AG08470 (cell line): ENCODE measurements around a stretch of chr22.

GRCh38 chr22:20729095-20730029 lies 44.6 kb upstream of the SERPIND1 start:
- RRBS, result 90% methylated on average over 4 of the region's 25 CpGs

GRCh38 chr22:20786399-20787172 lies 12.7 kb downstream of the SERPIND1 start:
- RRBS, result 94% methylated on average over 2 of the region's 21 CpGs

- RRBS, result no CpG with 5 or more reads among the region's 21 CpGs
Measured at GRCh38 chr22:20795284-20796773, 21.9 kb downstream of the SERPIND1 start.

DNA sequence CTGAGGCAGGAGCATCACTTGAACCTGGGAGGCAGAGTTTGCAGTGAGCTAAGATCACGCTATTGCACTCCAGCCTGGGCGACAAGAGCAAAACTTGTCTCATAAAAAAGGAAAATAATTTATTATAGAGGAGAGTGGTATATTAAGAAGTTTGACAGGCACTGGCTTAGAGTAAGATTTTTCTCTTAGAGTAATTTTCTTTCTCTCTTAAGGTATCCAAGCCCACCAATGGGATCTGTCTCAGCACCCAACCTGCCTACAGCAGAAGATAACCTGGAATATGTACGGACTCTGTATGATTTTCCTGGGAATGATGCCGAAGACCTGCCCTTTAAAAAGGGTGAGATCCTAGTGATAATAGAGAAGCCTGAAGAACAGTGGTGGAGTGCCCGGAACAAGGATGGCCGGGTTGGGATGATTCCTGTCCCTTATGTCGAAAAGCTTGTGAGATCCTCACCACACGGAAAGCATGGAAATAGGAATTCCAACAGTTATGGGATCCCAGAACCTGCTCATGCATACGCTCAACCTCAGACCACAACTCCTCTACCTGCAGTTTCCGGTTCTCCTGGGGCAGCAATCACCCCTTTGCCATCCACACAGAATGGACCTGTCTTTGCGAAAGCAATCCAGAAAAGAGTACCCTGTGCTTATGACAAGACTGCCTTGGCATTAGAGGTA lies 16.5 kb downstream of the CRKL start:
- RRBS, result no CpG with 5 or more reads among the region's 11 CpGs

DNA sequence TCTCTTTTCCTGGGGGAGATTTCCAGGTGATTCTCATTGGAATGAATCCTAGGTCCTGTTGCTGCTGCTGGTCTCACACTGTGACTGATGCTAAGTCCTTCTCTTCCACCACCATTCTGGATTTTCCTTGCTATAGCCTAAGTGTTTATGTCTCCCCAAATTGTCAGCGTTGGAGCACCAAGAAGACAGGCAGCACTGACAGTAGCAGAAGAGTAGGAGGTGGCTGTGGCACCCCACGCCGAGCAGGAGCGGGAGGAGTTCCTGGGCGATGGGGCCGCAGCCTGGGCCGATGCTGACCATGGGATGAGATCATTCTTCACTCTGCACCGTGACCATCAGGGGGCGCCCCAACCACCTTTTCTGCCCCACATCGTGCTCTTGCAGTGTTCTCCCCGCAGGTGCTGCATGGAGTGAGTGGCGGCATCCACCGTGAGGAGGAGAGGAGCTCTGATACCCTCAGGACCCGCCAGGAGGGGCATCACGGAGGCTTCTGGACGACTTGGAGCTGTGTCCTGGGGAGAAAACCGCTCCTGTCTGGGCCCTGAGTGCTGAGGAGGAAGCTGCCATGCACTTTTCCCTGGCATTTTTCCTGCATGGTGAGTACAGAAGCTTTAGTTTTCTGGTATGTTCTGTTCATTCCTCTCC lies 57.0 kb downstream of the LRRC74B start:
- RRBS, result no CpG with 5 or more reads among the region's 17 CpGs

DNA sequence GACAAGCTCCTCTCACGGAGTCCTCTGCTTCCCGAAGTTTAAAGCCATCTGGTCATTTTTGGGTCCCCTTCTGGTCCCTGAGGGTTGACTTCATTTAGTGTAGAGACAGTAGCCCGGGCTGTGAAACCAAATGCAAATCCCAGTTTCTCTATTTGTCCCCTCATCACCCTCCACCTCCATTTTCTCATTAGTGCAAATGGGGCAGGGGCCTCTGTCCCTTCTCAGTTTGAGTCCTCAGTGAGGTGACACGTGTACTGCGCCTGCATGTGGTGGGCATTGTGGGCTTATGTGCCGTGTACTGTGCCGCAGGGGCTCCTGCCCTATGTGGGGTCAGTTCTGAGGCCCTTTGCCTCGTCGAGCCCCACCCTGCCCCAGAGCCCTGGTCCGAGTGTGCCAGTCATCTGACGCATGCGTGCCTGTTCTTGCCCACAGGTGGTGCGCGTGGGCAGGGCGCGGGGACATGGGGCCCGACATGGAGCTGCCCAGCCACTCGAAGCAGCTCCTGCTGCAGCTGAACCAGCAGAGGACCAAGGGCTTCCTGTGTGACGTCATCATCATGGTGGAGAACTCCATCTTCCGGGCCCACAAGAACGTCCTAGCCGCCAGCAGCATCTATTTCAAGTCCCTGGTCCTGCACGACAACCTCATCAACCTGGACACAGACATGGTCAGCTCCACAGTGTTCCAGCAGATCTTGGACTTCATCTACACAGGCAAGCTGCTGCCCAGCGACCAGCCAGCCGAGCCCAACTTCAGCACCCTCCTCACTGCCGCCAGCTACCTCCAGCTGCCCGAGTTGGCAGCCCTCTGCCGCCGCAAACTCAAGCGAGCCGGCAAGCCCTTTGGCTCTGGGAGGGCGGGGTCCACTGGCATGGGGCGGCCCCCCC lies 22.5 kb upstream of the TMEM191C start:
- RRBS, result no CpG with 5 or more reads among the region's 33 CpGs

DNA sequence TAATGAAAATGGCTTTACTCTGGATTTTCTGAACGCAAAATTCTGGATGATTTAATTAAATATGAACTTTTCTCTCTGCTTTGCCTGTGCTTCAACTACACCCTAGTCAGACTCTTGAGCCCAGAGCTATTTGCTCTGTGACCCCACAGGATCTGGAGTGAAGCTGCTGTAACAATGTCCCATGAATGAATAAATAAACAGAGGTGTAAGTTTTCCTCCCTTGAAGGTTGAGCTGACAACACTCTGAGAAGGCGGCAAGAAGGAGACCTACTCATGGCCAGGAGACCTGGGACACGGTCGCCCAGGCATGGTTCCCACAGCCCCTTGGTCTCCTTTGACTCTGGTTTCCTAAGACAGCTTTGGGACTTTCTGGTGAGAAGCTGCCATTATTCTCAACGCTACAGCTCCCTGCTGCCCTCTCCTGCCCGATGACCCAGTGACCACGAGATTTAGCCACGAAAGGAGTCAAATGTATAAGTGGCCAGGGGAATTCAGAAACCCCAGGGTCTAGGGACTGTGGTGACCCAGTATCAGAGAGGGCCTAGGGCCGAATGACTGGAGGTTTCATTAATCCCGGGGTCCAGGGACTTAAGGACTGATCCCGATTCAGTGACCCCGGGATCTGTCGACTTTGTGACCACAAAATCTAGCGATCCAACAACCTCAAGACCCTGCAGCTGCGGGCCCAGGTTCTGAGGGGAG lies 740 bp upstream of the SDF2L1 start:
- RRBS, result 6% methylated on average over 2 of the region's 15 CpGs

GRCh38 chr22:21650913-21651356 lies 8.8 kb downstream of the SDF2L1 start:
- RRBS, result no CpG with 5 or more reads among the region's 1 CpG

DNA sequence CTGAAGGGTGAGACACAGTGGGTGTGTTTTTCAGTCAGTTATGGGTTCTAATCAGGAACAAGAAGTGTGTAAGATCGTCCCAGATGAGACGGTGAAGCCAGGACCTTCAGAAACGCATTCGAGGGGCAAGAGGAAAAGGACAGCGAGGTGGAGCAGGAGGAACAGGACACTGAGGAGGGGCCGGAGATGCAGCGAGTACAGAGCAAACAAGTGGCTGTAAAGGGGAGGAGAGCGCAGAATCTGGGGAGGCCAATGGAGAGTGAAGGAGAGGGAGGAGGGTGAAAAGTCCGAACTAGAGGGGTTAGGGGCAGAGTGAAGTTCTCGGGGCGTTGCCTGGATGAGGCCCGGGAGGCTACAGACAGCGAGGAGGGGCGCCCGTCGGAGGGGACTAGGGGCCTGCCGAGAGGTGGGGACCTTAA lies 8.8 kb upstream of the PPIL2 start:
- RRBS, result 20% methylated on average over 5 of the region's 17 CpGs

- RRBS, result no CpG with 5 or more reads among the region's 16 CpGs
Measured at GRCh38 chr22:21754178-21754885, 18.7 kb upstream of the YPEL1 start.

GRCh38 chr22:21776906-21777436 lies 41.4 kb upstream of the YPEL1 start:
- RRBS, result no CpG with 5 or more reads among the region's 4 CpGs

DNA sequence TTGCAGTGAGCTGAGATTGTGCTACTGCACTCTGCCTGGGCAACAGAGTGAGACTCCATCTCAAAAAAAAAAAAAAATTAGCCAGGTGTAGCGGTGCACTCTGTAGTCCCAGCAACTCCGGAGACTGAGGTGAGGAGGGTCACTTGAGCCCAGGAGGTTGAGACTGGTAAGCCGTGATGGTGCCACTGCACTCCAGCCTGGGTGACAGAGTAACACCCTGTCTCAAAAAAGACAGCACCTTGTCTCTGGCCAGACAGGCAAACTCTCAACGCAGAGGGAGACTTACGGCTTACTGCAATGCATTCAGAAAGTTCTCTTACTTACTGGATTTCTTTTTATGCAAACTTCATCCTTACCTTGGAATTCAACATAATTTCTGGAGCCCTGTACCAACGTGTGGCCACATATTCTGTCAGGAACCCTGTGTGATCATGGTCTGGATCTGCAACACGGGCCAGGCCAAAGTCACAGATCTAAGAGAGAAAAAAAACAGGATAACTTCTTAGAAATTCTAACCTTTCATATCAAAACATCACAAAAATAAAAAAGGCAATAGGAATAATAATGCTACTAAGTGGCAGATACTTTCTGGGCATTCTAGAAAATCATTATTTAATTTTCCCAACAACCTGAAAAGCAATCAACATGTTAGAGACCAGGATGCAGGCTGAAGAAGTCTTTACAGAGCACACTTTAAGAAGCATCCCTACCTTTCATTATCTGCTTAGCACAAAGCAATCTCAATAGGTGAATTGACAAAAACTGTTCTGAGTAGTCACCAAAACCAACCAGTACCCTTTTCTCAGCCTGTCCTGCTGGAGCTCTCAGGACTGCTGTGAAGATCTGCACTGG lies 63.3 kb upstream of the YPEL1 start:
- RRBS, result no CpG with 5 or more reads among the region's 7 CpGs

DNA sequence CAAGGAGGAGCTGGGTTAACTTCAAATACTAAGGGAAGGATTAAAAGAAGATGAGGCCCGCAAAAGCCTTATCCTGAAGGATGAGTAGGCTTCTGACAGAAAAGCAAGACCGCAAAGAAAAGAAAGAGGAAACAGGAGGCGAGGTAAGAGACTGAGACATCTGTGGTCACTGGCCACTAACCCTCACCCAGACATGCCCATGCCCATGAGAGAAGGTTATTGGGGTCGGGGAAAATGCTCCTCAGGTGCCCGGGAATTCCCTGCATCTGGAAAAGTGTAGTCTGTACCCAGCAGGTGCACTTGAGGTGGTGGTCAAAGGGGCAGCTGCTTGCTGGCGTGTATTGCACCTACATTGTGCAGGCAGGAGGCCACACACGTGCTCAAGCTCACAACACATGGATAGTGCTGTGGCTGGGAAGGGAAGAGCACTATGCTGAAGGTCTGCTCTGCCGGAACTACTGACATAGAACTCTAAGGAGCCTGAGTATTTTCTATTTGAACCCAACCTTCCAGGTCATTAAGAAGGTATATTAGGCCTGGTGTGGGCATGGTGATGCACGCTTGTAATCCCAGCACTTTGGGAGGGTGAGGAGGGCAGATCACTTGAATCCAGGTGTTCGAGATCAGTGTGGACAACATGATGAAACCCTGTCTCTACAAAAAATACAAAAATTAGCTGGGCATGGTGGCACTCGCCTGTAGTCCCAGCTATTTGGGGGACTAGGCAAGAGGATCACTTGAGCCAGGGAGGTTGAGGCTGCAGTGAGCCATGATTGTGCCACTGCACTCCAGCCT lies 50.2 kb downstream of the MAPK1 start:
- RRBS, result no CpG with 5 or more reads among the region's 11 CpGs

- RRBS, result no CpG with 5 or more reads among the region's 3 CpGs
Measured at GRCh38 chr22:21841534-21842025, 25.9 kb downstream of the MAPK1 start.

GRCh38 chr22:21958338-21959102 lies 5.9 kb upstream of the PPM1F start:
- RRBS, result no CpG with 5 or more reads among the region's 18 CpGs

DNA sequence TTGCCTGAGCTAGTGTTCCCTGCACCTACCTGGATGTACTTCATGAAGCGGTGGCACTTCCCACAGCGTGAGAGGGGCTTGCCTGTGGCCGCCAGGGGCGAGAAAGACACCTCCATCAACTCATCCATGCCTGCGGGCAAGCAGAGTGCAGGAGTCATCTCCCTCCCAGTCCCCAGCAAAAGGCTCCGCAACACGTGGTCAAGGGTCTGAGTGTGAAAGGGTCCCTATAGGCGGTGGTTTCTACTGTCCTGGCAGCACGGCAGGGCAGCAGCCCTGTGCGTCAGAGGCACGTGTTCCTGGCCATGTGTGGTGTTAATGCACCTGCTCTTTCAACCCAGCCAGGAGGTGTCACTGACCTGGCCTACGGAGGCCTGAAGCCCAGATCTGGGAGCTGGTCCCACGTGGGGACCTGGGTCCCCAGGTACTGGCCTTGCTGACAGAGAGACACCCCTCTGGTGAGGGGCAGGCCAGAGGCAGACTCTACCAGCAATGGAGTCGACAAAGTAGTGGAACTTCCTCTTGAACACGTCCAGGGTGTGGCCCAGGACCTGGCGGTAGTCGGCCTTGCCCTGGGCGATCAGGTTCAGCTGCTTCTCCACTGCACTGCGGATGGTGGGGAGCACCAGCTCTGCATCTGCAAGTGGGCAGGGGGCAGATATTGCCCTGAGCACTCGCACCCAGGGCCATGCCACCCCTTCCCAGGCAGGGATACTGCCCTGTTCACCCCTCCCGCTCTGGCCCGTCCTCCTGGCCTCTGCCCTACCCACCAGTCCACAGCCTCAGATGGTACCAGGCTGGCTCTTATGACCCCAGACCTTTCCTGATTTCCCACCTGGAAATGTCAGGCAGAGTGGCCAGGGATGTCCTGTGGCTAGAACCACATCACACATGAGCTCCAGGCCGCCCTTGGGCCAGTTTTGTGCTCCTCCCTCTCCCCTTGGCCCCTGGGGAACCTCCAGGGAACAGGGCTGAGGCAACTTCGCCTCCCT lies 6.7 kb upstream of the PPM1F start:
- RRBS, result no CpG with 5 or more reads among the region's 24 CpGs

DNA sequence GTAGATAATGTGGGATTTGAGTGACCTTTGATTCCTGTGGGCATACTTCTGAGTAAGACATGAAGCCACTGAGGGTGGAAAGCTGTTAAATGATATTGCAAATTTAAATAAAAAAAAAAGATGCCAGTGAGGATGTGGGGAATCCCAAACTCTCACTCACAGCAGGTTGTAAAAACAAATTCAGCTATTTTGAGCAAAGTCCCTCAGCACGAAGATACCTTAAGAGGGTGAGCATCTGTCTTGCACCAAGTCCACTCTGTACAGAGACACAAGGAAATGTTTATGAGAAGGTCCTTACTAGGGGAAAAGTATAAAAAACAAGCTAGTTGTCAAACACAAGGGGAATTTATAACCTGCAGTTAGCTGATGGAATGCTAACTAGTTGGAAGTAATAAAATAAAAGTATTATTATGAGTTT lies 59.6 kb upstream of the TOP3B start:
- RRBS, result no CpG with 5 or more reads among the region's 1 CpG

DNA sequence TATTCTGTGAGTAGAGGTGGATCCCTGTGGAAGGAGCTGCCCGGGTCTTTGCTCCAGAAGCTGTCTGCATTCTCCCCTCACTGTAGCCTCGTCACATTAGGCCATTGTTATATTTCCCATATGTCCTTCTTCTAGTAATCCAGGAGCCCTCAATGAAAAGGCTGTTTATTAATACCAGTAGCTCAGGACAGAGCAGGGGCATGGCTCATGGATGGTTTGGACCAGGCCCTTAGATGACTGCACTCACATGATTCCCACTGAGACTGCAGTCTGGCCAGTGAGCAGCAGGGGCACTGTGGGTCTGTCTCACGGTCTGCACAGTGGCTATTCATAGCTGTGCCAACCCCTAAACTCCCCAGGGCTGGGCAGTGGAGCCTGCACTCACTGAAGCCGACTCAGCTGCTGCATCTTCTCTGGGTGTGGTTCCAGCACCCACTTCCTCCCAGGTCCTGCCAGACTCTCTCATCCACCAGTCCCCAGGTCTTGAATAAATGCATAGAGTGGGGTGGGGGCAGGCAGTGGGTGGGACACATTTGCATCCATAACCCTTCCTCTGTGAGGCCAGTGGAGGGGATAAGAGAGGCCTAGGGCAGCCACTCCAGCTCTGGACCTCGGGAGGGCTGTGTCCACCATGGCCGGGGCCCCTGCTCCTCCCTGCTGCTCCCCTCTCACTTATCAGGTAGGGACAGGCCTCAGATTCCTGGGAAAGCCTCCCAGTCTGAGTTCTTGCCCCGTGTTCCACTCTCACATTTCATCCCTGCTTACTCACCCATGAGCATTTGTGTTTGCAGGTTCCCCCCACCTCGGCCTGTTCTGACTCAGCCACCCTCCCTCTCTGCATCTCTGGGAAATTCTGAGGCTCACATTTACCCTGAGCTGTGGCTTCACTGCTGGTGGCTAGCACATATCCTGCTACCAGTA lies 128.5 kb upstream of the TOP3B start:
- RRBS, result no CpG with 5 or more reads among the region's 8 CpGs

DNA sequence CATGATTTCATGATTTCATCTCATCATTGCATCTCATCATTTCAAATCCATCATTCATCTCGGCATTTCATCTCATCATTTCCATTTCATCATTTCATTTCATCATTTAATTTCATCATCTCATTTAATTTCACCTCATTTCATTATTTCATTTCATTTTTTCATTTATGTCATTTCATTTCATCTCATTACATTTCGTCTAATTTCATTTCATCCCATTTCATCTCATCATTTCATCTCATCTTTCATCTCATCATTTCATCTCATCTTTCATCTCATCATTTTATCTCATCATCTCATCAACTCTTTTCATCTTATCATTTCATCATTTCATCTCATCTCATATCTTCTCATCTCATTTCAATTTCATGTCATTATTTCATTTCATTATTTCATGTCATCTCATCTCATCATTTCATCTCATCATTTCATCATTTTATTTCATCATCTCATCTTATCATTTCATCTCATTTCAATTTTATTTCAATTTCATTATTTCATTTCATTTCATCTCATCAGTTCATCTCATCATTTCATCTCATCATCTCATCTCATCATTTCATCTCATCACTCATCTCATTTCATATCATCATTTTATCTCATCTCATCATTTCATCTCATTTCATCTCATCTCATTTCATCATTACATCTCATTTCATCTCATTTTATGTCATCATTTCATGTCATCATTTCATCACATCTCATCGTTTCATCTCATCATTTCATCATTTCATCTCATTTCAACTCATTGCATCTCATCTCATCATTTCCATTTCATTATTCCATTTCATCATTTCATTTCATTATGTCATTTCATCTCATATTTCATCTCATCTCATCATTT lies 41.7 kb downstream of the VPREB1 start:
- RRBS, result no CpG with 5 or more reads among the region's 3 CpGs

DNA sequence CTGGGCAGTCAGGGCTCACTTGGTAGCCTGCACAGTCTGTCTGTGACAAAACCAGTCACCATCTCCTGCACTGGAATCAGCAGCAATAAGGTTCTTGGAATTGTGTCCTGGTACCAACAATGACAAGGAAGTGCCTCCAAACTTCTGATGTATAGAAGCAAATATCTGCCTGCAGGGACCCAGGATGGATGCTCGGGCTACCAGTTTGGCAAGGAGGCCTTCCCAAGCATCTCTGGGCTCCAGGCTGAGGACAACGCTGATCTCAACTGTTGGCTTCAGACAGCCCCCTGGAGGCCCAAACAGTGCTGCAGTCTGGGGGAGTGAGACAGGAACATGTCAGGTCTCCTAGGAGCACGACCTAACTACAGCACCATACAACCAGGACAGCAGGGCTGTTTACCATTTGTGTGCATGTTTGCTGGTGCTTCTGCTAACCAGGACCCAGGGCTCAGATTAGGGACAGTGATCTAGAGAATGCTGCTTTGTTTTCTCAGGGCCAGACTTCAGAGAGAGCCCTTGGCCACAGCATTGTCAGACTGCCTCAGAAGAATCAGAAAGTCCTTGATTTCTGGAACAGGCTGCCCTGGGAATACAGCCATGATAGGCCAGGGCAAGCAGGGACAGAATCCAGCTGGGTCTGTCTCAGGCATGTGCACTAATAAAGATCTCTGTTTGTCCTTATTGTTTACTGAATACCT lies 126.4 kb downstream of the VPREB1 start:
- RRBS, result no CpG with 5 or more reads among the region's 3 CpGs